Gallbladder (tissue), 1 donor: ENCODE measurements around the gene ERMN.

GRCh38 chr2:151475796-151476334, 66.2 kb downstream of the RIF1 start:
- PRO-cap = no peak

DNA sequence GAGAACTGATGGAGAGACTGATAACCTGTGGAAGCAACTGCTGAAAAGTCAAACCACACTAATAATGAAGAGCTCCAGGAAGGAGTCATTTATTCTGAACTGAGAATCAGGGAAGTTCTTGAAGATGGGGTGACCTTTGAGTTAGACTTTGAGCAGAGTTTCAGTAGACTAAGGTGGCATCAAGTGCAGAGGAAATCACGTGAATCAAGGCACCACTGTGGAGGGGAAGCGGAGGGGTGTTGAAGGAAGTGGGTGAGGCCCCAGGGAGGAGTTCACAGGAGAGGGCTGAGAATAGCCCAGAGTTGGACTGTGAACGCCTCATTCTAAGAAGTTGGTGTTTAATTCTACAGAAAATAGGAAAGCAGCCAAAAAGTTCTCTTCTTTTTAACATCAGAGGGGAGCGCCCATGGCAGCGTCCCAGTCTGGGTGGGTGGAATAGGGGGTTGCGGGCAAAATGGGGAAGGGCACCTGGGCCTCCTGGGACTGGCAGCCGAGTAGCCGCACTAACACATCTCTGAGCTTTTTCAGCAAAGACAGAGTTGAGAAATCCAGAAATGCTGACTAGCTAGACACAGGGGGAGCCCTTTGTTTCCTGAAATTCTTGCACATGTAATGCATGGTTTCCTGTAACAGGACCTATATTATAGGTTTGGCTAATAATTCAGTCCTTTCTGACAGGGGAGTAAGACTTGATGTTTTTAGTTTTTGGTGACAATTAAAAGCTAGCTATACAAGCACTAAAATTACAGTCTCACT, 97.0 kb downstream of the NEB start:
- PRO-cap = no peak

GRCh38 chr2:152525193-152526047, 190.4 kb downstream of the FMNL2 start:
- PRO-cap = no peak

DNA sequence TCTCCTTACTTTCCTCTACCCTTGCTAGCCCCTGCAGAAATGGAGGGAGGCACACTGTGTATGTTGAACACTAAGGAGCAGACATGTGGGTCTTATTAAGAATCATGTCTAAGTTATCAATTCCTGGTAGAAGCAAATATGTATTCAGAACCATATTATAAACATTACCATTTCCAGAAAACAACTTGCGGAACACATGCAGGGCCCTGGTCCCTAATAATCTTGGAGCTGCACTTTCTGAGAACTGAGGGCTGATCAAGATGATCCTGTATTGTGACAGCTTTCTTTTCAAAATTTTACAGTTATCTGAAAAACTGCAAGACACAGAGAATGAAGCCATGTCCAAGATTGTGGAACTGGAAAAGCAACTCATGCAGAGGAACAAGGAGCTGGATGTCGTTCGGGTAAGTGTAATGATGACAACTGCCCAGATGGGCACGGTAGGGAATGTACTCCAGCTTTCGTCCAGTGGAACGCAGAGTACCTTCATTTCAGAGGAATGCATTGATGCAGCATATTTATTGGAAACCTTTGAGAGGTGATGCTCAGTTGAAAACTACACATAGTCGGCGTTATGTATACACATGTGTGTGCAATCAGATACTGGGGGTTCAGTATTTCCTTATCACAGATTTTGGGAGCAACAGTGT, 100.3 kb downstream of the PRPF40A start:
- PRO-cap = no peak

DNA sequence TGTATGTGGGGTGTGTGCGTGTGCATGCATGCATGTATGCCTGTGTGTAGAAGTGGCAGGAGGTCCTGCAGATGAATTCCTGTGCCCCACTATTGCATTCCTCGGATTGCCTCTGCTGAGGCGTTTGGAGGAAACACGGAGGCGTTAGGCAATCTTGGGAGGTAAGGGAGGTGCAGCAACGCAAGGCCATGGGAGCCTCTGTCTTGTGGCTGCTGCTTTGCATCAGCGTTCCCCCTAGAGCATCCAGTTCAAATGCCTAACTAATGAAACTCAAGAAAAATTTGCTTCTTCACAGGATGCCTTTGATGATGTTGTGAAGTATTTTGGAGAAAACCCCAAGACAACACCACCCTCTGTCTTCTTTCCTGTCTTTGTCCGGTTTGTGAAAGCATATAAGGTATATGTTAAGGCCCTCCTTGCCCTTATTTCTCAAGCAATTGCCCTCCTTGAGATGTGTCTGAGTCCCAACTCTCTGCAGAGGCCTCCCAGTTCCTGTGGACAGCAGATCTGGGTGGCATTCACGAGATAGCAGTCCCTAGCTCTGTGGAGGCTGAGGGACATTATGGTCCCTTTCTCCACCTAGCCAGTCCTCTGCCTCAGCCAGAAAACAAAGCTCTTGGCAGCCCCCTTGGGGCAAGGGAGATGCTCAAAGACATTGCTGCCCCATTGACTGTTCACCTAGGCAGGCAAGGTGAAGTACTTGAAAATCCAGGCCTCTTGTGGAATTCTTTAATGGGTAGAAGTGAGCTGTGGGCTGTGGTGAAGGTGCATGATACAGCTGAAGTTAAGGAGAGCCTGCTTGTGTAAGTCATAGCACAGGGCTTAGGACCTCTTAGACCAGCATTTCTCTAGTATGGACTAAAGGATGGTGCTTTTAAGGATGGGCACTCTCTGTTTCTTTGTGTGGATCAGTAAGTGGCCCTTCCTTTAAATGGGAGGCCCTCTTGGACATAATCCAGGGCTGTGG, 79.7 kb downstream of the PRPF40A start:
- PRO-cap = no peak

- PRO-cap = no peak
These were observed 77.4 kb downstream of the PRPF40A start for GRCh38 chr2:152639854-152640180.

DNA sequence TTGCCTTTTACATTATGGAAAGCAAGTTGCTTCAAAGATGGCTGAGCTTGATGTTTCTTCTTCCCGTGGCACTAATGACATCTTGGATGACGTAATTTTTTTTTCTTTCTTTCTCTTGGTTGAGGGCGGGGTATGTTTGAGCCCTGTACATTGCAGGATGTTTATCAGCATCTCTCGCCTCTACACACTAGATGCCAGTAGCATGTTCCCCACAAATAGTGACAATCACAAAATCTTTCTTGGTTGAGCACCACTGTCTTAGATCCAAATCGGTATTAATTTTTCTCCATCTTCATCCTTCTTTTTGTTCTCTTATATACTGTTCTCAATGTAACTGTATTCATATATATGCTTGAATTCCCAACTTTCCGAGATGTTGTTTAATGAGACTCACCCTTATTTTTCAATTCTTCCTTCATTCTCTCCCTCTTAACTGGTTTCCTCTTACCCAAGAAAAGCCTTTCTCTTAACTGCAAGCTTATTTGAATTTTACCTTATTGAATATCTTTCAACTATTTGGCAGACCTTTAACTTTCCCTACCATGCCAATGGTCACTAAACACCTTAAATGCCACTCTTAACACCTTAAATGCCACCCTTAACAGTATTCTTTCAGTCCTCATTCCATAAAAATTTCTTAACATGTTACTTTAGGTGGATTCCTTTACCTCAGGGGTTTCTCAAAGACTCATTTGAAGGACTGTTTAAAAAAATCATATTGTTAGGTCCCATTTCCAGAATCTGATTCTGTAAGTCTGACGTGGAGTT, 51.1 kb downstream of the PRPF40A start:
- PRO-cap = no peak

- PRO-cap = no peak
These were observed 750.4 kb downstream of the NR4A2 start for GRCh38 chr2:155582115-155582437.

DNA sequence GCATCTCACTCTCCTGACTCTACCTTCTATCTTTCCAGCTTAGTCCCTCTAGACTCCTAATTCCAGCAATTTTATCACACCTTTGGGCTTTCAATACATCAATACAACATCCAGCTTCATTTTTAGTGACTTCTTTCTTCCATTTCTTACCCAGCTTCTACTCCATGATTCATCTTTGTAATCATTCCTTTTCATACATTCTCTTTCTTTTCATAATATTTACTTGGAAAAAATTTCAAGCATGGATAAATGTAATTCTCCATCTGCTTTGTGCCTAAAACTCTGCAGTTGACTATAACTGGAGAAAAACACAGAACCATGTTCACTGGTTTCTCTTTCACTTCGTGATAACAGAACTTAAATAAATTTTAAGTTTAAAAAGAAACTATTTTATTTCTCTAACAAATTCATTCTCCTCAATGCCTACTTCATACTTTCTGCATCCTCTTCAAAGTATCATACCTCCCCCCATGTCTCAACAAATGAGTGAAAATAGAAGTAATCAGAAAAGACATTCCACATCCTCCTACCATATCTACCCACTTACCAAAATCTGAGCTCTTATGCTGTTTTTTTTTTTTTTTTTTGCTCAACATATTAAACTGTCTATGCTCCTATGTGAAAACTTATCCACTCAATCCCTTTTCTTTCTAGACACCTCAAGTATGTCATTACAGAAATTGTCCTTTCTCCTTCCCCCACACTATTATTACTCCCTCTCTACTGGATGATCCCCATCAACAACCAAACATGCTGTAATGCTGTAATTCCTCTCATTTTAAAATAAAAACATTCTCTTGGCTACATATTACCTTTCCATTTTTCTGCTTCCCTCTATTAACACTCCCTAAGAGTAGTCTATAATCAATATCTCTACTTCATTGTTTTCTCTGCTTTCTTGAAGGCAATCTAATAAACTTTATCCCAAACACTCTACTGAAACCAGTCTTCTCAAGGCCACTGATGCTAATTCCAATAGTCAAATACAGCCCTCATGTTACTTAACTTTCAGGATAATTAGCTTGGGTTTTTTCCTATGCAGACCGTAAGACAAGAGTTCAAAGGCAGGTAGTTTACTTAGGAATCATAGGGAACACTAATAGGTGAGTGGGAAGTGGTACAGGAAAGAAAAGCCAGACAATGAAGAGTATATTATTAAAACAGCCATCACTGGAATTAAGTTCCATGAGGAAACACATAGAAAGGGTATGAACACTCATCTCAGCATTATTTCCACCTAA, 240.7 kb downstream of the NR4A2 start:
- PRO-cap = no peak

DNA sequence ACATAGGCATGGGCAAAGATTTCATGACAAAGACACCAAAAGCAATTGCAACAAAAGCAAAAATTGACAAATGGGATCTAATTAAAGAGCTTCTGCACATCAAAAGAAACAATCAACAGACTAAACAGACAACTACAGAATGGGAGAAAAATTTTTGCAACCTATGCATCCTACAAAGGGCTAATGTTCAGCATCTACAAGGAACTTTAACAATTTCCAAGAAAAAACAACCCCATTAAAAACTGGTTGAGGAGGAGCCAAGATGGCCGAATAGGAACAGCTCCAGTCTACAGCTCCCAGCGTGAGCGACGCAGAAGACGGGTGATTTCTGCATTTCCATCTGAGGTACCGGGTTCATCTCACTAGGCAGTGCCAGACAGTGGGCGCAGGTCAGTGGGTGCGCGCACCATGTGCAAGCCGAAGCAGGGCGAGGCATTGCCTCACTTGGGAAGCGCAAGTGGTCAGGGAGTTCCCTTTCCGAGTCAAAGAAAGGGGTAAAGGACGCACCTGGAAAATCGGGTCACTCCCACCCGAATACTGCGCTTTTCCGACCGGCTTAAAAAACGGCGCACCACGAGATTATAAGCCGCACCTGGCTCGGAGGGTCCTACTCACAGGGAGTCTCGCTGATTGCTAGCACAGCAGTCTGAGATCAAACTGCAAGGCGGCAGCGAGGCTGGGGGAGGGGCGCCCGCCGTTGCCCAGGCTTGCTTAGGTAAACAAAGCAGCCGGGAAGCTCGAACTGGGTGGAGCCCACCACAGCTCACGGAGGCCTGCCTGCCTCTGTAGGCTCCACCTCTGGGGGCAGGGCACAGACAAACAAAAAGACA, 78.0 kb downstream of the NR4A2 start:
- PRO-cap = no peak

- PRO-cap = no peak
These were observed 4.5 kb downstream of the NR4A2 start for GRCh38 chr2:156328008-156328395.

DNA sequence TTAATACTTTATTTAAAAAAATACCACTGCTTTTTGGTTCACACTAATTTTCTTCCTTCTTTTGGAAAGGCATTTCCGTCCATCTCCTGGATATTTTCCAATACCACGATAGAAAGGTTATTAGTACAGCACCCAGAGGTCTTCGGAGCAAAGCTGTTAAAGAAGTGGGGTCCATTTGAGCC, 1.1 kb upstream of the GPD2 start:
- PRO-cap = no peak

DNA sequence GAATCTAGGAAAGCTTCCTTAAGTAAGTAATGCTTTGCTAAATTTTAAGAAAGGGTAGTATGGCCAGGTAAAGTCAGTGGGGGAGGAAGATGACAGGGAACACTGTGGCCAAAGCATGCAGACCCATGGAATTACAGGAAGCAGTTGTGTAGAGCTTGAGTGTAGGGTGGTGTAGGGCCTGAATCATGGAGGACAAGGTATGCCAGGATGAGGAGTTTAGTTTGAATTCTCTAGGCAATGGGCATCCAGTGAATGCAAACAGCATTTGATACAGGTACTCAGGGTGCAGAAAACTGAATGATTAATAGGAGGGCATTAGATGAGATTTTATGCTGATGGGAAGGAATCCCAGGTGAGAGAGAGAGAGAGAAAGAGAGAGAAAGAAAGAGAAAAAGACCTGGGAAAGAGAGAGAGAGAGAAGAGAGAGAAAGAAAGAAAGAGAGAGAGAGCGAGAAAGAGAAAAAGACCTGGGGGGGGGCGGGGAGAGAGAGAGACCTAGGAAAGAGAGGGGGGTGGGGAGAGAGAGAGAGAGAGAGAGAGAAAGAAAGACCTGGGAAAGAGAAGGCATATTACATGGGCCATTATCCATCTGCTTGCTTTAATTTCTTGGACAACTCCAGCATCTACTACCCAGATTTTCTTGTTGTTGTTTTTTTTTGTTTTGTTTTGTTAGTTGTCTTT, 98.9 kb downstream of the GPD2 start:
- PRO-cap = no peak

- PRO-cap = no peak
These were observed 367.1 kb downstream of the GPD2 start for GRCh38 chr2:156803148-156803814.

DNA sequence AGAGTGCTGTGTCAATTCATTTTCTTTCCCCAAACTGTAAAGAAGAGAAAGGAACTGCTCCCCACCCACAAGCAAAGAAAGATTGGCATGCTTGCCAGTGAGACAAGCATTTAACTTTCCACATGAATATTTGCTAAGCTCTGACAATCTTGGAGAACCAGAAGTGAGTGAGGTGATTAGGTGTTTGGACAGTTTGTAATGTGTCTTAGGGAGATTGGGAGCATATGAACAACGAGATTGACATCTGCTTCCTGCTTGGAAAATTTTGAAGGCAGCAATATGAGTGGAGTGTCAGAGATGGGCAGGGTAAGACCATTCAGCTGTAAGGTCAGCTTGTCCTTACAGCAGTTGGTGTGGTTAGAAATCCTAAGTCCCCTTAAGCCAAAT, 36.1 kb upstream of the GALNT5 start:
- PRO-cap = no peak

- PRO-cap = no peak
These were observed at the start of gene ERMN for GRCh38 chr2:157325738-157326327. ERMN (minus strand) TSS chr2:157325824.

DNA sequence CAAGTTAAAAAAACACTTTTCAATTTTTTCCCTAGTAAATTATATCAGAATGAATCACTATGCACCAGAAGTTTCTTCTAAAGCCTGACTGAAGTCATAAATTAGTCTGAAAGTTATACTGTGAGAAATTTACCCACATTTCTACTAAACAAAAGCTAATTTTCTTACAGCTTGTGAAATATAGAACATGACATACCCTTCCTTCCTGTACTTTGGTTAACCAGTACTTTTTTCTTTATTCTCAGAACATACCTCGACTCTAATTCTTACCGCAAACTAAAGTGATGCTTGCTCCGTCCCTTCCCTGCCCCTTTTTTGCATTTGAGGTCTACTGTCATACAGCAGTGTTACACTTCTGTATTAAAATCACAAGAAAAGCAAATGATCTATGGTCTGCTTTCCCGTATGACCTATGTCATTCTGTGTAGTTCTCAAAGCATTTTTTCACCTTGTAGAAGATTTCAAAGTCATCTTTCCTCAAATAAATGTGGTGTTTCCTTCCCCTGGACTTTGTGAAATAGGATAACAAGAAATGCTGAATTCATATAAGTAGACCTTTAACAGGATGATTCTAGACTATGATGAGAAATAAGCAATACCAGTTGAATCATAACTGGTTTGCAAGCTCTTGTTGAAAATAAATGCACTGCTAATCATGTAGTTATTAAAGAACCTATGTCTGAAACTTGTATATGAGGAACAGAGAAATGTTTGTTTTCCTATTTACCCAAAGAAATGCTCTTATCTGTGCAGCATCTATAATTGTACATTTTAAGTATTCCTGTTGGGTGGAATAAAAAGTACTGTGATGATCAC, 30.4 kb downstream of the CYTIP start:
- PRO-cap = bidirectional peak, plus-strand start at position 380 of the sequence, minus-strand start at position 90 of the sequence

DNA sequence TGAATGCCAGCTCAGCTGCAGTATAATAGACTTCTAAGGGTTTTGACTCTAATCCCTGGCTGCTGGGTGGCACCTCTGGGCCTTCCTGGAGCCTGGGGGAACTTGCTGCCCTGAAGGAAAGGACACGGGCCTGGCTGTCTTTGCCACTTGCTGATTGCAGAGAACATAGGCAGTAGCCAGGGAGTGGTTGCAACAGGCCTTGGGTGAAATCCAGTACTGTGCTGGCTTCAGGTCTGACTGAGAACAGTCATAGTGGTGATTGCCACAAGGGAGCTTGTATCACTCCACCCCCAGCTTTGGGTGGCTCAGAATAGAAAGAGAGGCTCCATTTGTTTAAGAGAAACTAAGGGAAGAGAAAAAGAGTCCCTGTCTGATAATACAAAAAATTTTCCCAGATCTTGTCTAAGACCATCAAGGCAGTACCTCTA, 36.8 kb upstream of the CYTIP start:
- PRO-cap = no peak

DNA sequence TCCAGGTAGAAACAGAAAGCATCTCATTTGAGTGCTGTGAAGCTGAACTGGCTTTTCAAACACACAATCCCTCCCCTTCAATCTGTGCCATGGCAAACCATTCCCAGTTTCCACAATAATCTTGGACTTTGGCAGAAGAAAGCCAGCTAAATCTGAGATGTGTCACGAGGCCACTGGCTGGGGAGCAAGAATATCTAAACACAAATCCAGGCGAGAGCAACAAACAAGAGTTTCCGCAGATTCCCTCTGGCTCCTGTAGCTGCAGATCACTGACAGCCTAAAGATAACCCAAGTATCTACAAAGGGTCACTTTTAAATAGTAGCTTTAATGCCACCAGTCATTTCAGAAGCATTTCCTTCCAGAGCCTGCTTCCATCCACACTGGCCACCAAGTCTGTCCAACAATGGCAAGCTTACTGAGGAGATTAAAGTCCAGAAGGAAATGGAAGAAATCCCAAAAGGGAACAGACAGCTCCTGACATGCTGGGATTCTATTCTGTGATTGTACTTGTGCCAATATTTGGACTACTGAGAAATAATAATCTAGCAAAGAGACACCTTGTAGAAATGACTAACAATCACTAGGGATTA, 86.8 kb downstream of the ACVR1 start:
- PRO-cap = no peak

- PRO-cap = no peak
These were observed 9.0 kb downstream of the ACVR1 start for GRCh38 chr2:157866970-157867741.